ENCODE data around the genes CXCL17, PSG3, SMG9, ZNF283 and ZNF285.

GRCh38 chr19:42269373-42269994 lies 432 bp downstream of the CIC start:
- RRBS, result 0% methylated on average over 2 of the region's 9 CpGs

GRCh38 chr19:42288821-42289540 lies 13.0 kb upstream of the PRR19 start:
- RRBS, result 78% methylated on average over 3 of the region's 22 CpGs

DNA sequence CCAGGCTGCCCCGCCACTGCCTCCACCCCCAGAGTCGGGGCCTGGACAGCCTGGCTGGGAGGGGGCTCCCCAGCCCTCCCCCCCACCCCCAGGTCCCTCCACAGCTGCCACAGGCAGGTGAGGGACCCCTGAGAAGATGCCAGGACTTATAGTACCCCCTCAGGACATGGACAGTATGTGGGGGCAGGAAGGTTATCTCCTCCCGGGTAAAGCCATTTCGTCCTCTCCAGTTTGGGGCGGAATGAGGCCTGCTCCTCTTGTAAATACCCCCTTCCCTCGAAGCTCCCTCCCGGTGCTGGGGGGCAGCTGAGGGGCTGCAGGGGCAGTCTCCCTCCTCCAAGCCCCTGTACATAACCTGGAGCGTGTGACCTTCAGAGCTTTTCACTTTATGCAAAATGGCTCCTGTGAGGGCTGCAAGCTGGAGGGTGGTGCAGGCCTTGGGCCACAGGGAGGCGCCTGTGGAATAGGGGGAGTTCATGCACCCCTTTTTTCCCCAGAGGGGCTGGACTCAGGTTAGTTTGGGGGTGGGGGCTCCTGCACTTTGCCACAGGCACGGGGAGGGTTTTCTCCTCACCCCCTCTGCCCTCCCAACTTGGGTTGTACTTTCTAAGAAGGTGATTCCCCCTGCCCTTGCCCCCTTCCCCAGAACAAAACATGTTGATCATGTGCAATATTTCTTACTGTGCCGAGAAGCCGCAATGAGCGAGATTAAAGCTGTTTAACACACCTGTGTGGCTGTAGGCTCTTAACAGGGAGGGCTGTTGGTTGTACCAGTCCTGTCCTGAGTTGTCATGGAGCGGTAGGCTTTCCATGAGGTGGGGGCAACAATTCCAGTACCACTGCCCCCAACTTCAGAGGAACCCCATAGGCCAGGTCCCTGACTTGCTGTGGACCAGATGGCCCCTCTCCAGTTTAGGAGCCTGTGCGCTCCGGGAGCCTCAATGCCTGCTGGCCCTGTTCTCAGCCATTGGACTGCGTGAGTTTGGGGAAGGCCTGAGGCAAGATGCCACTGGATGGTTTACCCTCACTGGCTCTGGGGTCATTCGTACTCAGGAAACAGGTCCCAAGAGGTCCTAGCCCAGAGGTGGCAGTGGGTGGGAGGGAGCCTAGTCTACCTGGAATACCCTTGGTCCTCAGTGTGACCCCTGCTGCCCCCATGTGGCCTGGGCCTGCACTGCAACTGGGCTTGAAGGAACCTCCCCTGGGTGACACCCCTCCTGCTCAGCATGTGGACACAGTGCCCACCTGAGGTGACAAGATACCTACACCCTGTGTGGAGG lies 6.4 kb upstream of the PRR19 start:
- RRBS, result 78% methylated on average over 5 of the region's 18 CpGs

- RRBS, result no CpG with 5 or more reads among the region's 3 CpGs
These were observed 23.4 kb downstream of the CNFN start for GRCh38 chr19:42366557-42367202.

DNA sequence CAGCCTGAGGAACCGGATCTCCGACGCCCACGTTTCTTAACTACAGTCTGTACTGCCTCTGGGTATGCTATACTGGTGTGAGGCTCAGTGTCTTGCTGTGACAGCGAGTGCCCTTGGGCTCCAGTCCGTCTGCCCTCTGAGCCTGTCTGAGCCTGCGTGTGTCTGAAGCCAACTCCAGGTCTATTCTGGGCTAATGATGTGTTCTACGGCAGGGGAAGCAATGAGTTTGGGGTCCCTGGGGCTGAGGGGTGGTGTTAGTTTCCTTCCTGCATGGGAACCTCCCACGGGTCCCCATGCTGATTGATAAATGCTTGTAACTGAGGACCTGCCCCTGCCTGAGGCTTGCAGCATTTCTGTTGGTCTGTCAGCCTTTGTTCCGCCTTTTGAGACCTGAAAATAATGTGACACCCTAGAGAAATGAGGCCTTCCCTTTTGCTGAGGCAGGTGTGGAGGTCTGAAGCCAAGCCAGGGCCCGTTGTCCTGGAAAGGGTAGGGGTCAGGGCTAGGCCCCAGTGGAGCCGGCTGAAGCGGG lies 4.8 kb downstream of the LIPE start:
- RRBS, result 19% methylated on average over 2 of the region's 13 CpGs

DNA sequence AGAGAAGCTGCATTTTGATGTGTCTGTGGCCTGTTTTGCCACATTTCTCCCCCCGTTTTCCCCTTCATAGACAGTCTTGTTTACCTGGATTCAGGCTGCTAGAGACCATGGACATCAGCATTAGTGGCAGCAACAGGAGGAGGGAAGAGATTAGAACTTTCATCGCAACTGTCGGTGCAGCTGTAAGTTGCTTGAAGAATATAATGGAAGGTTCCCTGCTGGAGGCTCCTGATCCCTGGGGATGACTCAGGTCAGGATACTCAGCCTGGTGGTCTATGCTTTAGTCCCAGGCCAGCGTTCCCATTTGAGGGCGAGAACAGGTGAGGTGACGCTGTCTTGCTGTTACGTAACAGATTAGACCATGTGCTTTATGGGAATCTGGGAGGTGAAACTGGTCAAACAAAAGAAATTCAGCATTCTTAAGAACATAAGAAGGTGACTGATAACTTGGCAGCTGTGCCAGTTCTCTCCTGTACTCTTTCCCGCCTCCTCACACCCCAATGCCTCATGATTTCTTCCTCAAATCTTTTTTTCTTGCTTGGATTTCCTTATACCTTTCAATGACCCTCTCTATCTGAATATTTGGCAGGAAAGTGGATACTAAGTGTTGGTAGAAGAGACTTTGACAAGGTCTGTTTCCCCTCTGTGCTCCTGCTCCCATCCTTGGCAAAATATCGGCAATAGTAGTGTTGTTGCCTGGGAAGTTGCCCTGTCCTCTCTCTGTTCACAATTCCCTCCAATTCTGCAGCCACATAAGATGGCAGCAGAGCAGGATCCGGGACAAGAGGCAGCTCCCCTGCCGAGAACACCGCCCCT lies at the start of gene CXCL17:
CXCL17 (minus strand) TSS at position 277 of the 816 bp plus-strand sequence.
- RRBS, result no CpG with 5 or more reads among the region's 12 CpGs

- RRBS, result no CpG with 5 or more reads among the region's 4 CpGs
These were observed 18.9 kb upstream of the CXCL17 start for GRCh38 chr19:42461501-42462204.

- RRBS, result no CpG with 5 or more reads among the region's 5 CpGs
These were observed at the start of gene PSG3 for GRCh38 chr19:42740346-42740748. TSS of gene PSG3 (minus strand) at chr19:42740481.

- RRBS, result no CpG with 5 or more reads among the region's 11 CpGs
These were observed 7.7 kb downstream of the CD177 start for GRCh38 chr19:43360960-43361717.

GRCh38 chr19:43555217-43555667 lies 20.1 kb downstream of the XRCC1 start:
- RRBS, result no CpG with 5 or more reads among the region's 7 CpGs

DNA sequence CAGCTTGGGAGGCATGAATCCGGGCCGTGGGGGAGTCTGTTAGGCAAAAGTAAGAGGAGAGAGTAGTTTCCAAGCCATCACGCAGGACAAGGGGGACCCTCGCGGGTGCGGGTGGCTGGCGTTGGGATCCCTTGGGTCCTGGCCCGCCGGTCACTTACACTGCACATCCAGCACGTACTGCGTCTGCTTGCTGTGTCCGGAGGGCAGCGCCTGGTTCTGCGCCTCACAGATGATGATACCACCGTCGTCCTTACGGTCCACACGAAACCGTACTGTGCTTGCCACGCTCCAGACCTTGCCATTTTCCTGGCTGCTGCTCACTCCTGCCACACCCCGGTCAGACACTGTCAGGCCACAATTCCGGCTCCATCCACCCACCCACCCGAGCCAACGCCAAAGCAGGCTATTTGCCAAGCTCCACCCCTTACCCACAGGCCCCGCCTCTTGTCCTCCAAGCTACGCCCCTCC lies 6.6 kb upstream of the ZNF428 start:
- RRBS, result no CpG with 5 or more reads among the region's 26 CpGs

DNA sequence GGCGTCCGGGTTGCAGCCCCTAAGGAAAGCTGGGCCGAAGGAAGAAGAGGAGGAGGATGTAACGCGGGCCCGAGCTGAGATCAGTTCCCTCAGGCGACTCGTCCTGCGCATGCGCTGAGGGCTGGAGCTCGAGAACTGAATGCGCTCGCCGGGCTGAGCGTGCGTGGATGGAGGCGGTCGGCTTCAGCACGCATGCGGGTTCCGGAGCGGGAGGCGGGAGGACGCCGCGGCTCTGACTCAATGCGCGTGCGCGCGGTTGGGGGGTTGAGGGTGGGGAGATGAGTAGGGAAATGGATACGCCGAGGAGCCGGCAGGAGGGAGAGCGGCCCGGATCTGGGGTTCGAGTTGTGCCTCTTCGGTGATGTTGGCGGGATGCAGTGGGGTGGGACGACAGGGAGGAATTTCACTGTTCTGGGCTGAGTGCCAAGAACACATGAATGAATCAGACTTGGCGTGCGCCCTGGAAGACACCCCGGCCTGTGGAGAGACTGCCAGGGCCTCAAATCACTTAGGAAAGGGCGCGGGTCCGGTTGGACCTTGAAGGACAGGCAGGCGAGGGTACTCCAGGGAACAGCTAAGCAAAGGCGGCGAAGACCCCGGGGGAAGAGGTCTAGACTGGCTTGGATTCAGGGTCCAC lies at the start of gene SMG9:
SMG9 (minus strand) TSS at position 141 of the 637 bp plus-strand sequence.
- RRBS, result 2% methylated on average over 24 of the region's 50 CpGs

DNA sequence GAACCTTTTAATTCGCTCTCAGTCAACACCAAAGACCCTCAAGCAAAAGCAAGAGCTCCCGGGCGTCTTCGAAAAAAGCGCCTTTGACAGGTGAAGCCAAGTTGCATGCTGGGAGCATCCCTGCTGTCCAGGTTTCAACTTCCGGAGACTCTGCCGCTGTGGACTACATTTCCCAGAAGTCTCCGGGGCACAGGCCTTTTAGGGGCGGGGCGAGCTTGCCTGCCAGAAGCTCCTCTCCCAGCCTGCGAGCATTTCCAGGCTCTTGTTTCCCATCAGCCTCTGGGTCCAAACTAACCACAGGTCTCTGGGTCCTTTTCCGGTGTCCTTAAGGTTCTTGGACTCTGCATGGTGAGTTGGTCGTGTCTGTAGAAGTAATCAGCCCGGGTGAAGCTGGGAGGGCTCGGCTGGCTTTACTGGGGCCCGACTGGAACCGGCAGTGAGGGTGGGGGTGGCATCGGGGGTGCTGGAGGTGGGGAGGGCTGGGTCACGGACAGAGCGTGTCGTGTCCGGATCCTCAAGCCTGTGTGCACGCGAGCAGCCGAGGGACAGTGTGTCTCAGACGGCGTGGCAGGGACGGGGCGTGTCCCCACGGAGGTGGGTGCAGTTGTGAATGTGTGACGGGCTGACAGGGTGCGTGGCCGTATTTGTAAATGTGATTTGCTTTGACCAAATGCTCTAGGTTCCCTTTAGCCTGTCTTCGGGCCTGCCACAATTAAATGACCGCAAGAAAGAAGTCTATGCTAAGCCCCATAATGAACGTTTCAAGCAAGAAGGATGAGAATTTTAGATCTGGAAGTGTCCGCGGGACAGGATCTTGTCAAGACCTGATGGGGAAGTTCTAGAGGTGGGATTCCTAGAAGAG lies at the start of gene ZNF283:
ZNF283 (plus strand) TSS at position 225 of the 862 bp plus-strand sequence.
- RRBS, result 2% methylated on average over 17 of the region's 38 CpGs

DNA sequence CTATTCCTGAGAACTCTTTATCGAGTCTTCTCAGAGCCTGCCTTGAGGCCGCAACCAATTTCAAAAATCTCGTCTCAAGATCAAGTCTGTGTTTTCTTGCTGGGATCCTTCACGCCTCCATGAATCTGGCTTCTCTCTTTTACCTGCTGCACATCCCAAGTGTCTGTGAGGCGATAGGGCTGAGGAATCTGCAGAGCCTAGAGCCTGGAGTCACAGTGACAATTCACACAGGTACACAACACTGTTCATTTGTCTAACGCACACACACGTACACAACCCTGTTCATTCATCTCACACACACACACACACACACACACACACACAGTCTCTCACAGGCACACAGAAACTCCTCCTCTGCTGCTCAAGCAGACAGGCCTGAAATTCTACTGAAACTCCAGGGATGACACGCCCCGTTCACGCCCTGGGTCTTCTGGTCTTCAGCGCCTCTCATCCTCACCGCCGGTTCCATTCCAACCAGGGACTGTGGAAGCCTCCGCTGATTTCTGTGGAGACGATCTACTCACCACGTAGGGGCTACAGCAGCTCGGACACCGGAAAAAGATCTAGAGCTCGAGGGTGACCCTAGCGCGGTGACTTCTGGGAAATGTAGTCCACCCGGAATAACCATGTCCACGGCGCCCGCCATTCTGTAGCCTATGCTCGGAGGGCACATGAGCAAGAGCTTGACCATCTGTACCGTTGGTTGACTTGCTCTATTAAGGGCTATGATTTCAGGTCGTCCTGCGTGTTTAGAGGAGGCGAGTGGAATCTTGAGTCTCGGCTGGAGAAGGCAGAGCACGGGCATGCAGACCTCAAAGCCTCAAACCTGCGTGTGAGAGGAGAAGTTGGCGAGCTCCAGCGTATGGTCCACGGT lies 17.7 kb upstream of the ZNF404 start:
- RRBS, result 1% methylated on average over 9 of the region's 36 CpGs

GRCh38 chr19:44032780-44033150 lies 7.6 kb downstream of the ZNF222 start:
- RRBS, result no CpG with 5 or more reads among the region's 4 CpGs

GRCh38 chr19:44065928-44067120 lies 5.6 kb upstream of the ZNF284 start:
- RRBS, result no CpG with 5 or more reads among the region's 10 CpGs

- RRBS, result no CpG with 5 or more reads among the region's 16 CpGs
These were observed 5.7 kb upstream of the ZNF225 start for GRCh38 chr19:44107107-44108236.

DNA sequence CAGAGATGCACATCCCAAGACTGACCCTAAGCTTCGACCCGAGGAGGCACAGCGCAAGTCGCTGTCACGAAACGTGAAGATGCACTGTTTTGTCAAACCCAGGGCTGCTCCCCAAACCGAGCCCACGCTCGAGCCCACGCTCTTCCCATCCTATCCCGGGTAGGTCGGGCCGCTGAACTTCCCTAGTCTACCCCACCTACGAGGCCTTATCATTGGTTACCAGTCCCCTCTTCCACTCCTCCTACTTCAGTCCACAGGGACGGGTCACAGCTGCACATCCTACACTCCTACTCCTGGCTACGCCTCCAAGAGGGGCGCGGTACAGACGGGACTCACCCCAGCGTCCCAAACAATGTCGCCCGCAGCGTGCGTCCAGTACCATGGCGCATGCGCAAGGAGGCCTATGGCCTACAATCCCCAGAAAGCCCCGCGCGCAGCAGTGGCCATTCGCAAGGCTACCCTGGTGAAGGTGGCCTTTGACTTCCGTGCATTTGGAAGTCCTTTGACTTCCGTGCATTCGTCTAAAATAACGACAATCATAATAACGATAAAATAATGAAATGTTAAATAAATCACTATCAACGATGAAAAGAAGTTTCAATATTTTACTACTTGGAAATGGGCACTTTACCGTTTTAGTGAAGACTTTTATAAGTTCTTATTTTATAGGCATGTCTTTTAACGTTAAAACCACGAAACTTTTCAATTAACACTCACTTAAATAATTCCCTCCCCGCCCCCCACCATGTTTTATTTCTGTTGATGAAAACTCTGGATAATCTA lies at the start of gene ZNF285:
ZNF285 (minus strand) TSS at position 377 of the 783 bp plus-strand sequence.
- RRBS, result no CpG with 5 or more reads among the region's 40 CpGs

DNA sequence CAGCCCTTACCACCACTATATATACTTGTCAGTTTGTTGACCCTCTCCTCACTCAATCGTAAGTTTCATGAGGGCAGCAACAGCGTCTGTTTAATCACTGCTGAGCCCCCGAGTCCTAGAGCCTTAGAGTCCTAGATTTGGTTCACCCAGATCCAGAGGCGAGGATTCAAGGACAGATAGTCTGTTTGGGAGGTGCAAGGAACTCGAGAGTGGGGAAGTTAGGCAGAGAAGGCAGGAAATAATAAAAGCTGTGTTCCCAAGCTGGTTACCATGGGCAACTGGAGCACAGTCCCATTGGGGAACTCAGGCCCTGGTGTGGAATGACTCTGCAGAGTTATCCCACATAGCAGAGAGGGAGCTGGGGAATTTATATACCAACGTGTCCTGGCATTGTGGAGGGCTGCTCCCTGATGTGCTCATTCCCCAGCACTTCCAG lies 9.7 kb downstream of the IGSF23 start:
- RRBS, result no CpG with 5 or more reads among the region's 6 CpGs

All from non-pigmented ciliary epithelial cell (primary cell).